Cardiac fibroblast (primary cell): ENCODE results near the genes ZNF549, ZNF416, ZNF606 and ZNF329.

GRCh38 chr19:57394068-57395033 is 4.7 kb downstream of the ZNF548 start:
- RRBS, result no CpG with 5 or more reads among the region's 6 CpGs

DNA sequence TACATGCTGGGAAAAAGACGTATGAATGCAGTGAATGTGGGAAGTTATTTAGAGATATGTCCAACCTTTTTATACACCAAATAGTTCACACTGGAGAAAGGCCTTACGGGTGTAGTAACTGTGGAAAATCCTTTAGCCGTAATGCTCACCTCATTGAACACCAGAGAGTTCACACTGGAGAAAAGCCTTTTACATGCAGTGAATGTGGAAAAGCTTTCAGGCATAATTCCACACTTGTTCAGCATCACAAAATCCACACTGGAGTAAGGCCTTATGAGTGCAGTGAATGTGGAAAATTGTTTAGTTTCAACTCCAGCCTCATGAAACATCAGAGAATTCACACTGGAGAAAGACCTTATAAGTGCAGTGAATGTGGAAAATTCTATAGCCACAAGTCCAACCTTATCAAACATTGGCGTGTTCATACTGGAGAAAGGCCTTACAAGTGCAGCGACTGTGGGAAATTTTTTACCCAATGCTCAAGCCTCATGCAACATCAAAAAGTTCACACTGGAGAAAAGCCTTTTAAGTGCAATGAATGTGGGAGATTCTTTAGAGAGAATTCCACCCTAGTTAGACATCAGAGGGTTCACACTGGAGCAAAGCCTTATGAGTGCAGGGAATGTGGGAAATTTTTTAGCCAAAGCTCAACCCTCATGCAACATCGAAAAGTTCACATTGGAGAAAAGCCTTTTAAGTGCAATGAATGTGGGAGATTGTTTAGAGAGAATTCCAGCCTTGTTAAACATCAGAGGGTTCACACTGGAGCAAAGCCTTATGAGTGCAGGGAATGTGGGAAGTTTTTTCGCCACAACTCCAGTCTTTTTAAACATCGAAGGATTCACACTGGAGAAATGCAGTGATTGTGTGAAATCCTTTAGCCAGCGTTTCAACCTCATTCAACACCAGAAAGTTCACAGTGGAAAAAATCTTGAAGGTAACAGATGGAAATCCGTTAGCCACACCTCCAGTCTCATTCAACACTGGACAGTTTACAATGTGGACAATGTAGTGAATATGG is 6.0 kb downstream of the ZNF419 start:
- RRBS, result no CpG with 5 or more reads among the region's 10 CpGs

DNA sequence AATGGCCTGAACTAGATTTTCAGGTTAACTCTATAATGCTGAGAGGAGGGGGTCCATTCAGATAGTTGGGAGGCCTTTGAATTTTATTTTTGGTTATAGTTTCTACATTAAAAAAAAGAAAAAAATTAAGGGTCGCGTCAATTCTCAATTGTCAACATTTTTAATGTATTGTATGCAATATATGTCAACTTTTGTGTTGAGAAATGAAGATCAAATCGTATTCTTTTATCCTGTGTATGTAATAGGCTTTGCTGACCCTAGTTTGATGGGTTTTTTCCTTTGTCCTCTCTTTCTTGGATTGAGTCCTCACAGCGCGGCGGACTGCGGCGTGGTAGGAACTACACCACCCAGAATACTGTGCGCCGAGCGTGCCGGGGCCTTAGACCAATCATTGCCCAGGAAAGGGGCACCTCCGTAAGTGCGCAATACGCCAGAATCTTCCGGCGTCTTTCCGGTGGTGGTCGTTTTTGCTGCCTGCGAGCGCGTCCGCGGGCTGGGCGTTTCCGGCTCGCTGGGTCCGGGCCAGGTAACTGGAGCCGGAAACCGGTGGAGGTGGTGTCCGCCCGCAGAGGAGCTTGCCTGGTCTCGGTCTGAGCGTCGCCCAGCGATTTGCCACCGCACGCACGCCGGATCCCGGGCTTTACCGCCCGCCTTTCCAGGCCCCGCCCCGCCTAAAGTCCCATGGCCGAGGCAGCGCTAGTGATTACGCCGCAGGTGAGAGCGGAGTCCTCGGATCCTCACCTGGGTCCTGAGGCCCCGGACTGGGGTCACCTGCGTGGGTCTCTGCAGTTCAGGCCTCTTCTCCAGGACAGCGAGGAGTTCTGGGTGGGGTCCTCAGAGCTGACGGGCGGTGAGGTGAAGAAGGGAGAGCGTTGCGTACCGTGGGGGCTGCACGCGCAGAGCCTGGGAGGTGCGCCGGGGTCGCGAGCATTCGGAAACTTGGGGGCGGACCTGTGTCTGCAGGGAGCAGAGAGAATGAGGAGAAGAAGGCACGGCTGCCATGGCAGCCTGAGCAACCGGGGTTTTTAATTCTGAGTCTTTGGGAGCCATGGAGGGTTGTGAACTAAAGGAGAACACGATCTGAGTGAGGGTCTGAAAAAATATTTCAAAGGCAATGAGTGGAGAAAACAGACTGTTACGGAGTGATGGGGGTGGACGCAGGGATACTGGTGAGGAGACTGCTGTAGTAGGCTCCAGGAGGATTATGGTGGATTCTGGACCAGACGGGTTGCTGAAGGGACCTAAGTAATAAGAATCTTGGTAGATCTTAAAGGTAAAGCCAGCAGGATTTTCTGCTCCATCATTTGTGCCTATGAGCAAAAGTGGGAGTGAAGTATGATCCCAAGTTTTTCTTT is at the start of gene ZNF549:
TSS of gene ZNF549 (plus strand) at position 464 of the 1,355 bp plus-strand sequence.
- RRBS, result under 1% methylated on average over 26 of the region's 73 CpGs

DNA sequence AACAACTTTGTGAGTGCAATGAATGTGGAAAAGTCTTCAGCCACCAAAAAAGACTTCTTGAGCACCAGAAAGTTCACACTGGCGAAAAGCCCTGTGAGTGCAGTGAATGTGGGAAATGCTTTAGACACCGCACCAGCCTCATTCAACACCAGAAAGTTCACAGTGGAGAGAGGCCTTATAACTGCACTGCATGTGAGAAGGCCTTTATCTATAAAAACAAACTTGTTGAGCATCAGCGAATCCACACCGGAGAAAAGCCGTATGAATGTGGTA is 11.4 kb downstream of the ZNF549 start:
- RRBS, result no CpG with 5 or more reads among the region's 5 CpGs

- RRBS, result no CpG with 5 or more reads among the region's 13 CpGs
Measured at GRCh38 chr19:57546545-57547548, 12.8 kb downstream of the ZNF550 start.

DNA sequence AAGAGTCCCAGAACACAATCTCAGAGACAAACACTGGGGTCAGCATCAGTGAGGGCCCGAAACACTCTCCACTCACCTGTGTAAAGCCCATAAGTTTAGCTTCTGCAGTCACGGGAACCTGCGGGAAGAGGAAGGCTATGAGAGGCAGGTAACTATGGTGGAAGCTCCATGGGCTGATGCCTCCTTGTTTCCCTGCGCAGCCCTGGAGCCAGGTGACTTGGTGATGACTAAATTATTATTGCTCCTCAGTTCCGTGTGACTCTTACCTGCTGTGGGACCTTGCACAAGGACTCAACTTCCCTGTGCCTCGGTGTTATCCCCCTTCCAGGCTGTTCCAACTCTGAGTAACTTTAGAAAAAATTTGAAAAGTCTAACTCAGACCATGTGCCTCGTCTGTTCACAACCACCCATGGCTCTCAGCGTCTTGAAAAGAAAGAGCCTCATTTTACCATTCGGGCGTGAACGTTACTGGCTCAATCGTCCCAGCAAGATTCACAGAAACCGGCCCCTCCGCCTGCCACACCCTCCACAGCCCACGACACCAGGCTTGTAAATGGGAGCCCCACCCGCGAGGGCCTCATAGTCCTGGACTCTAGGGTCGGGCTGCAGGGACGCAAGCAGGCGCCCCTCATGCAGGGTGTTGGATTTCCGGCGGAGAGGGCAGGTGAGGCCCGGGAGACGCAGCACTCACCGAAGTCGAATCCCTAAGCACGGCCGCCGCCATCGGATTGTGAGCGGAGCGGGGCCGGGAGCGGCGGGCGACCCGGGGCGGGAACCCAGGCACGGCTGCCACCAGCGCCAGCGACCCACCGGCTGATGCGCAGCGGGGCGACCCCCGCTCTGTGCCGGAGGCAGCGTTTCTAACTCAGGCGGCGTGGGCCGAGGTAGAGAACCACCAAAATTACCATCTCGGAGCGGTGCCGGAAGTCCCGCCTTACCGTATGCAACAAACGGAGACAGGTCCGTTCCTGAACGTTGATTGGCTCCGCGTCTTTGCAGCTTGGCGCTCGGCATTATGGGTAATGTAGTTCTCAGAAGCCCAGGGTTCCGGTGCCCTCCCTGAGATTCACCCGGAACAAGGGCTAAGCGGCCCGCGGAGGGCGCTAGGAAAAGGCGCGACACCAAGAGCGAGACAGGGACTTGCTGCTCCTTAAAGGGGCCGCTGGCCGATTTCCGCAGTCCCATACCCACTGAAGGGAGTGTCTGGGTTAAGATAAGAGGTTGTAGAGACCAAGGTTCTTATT is at the start of gene ZNF416:
TSS of gene ZNF416 (minus strand) at position 931 of the 1,244 bp plus-strand sequence.
- RRBS, result 2% methylated on average over 24 of the region's 75 CpGs

GRCh38 chr19:57812161-57812684 is 2.5 kb downstream of the ZNF552 start:
- RRBS, result no CpG with 5 or more reads among the region's 3 CpGs

GRCh38 chr19:58002633-58003000 is at the start of gene ZNF606:
Gene ZNF606 (minus strand): TSS chr19:58002820.
- RRBS, result 1% methylated on average over 23 of the region's 43 CpGs

GRCh38 chr19:58060452-58060862 is 1.4 kb downstream of the ZNF135 start:
- RRBS, result no CpG with 5 or more reads among the region's 13 CpGs

DNA sequence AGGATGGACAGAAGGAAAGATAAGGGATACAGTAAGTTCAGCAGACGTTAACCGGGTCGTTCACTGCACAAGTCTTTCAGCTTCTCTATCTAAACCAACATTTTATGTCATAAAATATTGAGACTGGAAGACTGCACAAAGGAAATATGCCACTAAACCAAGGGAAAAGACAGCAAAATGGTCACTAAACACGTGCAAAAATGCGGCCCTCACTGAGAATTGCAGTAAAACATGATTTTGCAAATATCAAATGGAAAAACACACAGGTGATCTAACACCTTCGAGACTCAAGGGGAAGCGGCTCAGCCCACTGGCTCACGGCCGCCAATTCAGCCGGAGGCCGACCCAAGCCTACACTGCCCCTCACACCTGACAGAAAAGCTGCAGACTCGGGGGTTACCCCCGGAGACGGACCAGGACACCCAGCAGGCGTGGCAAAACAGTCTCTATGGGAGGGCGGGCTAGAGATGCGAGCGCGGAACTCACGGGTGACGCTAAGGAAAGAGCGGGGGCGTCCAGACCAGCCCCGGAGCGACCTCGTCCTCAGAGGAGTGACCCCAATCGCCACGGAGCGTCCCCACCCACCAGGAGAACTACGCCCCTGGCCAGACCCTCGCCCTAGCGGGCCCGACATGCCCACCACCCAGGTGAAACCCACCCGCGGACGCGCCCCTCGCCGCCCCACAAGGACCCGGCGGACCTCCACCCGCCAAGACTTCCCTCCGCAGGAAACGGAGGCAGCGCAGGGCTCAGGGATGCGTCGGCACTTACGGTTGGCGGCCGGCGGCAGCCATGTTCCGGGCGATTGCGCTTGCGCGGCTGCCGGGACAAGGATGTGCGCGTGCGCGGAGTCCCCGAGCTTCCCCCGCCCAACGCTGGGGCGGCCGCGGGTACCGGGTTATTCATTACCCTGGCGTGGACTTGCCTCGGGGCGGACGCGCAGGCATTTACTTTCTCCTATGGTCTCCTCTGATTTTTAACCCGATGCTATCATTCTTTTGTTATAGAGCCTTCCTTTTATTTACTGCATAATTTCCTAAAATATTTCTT is at the start of gene ZNF329:
TSS of gene ZNF329 (minus strand) at position 809 of the 1,050 bp plus-strand sequence.
- RRBS, result 1% methylated on average over 25 of the region's 74 CpGs

DNA sequence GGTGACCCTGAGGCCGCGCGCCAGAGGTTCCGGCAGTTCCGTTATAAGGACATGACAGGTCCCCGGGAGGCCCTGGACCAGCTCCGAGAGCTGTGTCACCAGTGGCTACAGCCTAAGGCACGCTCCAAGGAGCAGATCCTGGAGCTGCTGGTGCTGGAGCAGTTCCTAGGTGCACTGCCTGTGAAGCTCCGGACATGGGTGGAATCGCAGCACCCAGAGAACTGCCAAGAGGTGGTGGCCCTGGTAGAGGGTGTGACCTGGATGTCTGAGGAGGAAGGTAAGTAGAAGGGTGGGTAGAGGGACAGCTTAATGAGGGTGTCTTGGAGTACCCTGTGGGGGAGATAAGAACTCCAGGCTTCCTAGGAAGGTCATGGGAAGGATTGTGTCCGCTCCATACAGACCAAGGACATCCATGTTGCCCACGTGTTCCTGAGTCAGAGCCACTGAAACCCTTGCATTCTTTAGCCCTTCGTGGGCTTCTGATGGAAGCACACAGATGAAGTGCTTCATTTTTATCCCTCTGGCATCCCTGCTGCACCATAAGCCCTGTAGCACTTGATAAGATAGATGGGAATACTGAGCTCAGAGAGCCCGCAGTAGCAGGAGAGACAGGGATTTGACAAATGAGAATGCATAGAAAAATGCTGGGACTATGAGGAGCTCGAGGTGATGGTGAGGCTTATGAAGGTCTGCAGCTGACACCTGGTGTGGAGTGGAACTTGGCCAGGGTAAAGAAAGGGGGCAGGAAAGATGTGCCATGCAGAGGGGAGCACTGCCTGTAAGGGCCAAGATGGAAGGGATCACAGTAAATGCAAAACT is 21.6 kb upstream of the ZNF544 start:
- RRBS, result 100% methylated on average over 1 of the region's 15 CpGs

GRCh38 chr19:58257648-58258684 is 20.8 kb upstream of the ZNF8 start:
- RRBS, result no CpG with 5 or more reads among the region's 12 CpGs

DNA sequence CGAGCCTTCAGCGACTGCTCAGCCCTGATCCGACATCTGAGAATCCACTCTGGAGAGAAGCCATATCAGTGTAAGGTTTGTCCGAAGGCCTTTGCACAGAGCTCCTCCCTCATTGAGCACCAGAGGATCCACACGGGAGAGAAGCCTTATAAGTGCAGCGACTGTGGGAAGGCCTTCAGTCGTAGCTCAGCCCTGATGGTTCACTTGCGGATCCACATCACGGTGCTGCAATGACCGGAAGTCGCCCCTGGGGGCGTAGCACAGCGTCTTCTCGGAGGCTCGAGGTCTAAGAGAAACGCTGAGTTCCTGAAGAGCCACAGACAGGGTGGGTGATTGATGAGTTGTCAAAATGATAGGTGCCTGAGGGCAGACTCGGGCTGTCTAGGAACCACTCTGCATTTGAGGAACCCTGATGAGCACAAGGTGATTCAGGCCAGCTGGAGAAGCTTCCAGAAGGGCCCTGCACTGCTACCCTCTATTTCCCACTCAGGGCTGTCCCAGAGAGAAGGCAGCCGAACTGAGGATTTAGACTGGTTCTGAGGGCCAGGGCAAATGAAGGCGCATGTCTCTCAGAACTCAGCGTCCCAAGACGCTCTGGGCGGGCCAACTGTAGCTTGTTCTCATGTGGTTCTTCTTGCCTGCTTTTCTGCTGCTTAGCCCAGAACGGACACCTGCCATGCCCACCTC is 12.4 kb downstream of the ZSCAN22 start:
- RRBS, result no CpG with 5 or more reads among the region's 23 CpGs

- RRBS, result no CpG with 5 or more reads among the region's 2 CpGs
Measured at GRCh38 chr19:58434403-58435284, 5.3 kb downstream of the ZNF132 start.

DNA sequence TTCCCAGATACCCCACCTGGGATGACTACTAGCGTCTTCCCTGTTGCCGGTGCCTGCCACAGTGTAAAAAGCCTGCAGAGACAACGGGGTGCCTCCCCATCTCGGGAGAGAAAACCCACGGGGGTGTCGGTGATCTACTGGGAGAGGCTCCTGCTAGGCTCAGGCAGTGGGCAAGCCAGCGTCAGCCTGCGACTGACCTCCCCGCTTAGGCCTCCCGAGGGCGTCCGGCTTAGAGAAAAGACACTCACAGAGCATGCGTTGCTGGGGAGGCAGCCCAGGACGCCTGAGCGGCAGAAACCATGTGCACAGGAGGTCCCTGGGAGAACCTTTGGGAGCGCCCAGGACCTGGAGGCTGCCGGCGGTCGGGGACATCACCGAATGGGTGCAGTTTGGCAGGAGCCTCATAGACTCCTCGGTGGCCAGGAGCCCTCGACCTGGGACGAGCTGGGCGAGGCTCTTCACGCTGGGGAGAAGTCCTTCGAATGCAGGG is 3.9 kb downstream of the ZNF324 start:
- RRBS, result no CpG with 5 or more reads among the region's 26 CpGs

DNA sequence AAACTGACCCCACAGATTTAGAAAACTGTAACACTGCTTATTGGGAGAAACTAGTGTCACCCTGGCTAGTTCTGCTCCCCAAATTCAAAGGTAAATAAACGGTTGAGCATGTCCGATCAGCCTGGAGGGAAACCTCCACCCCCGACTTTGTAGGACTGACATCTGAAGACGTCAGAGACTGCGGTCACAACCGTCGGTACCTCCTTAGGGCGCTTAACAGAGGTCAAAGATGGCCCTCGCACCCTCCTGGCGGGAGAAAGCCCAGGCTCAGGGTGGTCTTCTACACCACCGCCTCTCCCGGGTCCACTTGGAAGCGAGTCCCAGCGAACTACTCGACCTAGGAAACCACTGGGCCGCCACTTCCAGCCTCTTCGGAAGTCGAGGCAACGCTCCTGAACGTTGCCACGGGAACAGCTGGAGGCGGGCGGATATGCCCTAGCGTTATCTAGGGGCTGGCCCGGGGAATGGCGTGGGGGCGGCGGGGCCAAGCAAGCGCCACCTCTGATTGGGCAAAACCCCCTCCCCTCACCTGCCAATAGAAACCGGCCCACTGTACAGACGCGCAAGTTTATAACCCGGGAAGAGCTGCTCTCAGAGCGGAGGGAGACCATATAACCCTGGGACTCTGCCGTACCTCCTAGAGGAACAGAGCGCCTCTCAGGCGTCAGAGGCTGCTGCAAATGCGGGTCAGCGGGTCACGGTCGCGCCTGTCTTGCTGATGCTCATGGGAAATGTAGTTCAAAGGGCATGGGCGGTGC is 655 bp upstream of the ZNF446 start:
- RRBS, result 8% methylated on average over 5 of the region's 43 CpGs

GRCh38 chr19:58498987-58500004 is 12.5 kb downstream of the SLC27A5 start:
- RRBS, result under 1% methylated on average over 9 of the region's 61 CpGs

DNA sequence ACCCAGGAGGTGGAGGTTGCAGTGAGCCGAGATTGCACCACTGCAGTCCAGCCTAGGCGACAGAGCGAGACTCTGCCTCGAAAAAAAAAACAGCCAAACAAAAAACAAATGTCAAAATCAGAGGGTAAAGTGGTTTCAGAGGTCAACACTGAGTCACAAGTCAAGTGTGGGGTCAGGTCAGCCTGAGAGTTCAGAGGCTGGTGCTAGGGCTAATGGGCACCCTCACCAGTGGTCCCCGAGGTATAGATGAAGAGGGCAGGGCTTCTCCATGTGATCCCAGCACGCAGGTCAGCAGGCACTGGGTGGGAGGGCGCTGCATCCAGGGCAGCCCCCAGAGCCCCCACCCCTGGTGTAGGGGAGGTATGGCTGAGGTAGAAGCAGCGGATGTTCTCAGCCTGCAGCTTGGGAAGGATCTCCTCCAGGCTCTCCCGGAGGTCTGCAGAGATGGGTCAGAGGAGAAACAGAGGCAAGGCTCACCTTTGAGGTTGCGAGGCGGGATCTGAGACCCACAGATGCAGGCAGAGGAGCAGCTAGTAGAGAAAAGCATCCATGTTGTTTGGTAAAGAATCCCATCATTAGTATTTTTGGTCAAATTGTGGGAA is 1.2 kb downstream of the SLC27A5 start:
- RRBS, result no CpG with 5 or more reads among the region's 11 CpGs

DNA sequence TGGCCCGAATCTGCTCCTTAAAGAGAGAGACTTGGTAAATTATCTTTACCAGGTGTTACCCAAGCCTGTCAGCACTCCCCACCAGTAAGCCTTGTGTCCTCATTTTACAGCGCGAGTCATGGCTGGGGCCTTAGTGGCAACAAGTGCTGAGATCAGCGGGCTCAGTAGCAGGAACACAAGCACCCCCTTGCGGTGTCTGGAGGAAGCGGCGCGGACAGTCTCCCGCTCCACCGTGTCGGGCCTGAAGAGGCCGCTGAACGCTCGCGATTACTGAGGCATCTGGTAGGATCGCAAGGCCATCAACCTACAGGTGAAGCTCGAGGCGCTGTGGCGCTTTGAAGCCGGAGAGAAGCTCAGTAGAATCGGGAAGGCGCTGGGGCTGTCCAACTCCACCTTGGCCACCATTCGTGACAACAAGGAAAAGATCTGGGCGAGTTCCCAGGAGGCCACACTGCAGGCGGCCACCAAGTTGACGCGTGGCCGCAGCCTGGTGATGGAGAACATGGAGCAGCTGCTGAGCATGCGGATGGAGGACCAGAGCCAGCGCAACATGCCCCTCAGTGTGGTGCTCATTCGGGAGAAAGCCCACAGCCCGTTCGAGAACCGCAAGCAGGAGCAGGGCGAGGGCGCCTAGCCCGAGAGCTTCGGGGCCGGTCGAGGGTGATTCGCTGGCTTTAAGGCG is 8.1 kb upstream of the MZF1 start:
- RRBS, result no CpG with 5 or more reads among the region's 42 CpGs